HepG2 (cell line): ENCODE measurements around the genes RIC8B and WSCD2.

- RRBS, 2 experiments: no CpG with 5 or more reads among the region's 16 CpGs
CAGE:
- cytosol, long polyA minus RNA: no peak
- cytosol, long polyA plus RNA: no peak
- long polyA plus RNA: no peak
- nucleus, long polyA minus RNA: no peak
- nucleus, long polyA plus RNA: no peak
Observed at GRCh38 chr12:106246785-106247198, 1.0 kb downstream of the CKAP4 start.

GRCh38 chr12:106249147-106249493 lies 1.3 kb upstream of the CKAP4 start:
- RRBS, 2 experiments: no CpG with 5 or more reads among the region's 3 CpGs
CAGE:
- cytosol, long polyA minus RNA: no peak
- cytosol, long polyA plus RNA: no peak
- long polyA plus RNA: no peak
- nucleus, long polyA minus RNA: no peak
- nucleus, long polyA plus RNA: no peak

GRCh38 chr12:106303239-106303678 lies 726 bp downstream of the TCP11L2 start:
- RRBS, 2 experiments: 0 to 2% methylated on average over 4 to 6 of the region's 19 CpGs
CAGE:
- cytosol, long polyA minus RNA: no peak
- cytosol, long polyA plus RNA: no peak
- long polyA plus RNA: no peak
- nucleus, long polyA minus RNA: no peak
- nucleus, long polyA plus RNA: no peak

- RRBS, 2 experiments: 12 to 13% methylated on average over 27 to 33 of the region's 59 CpGs
CAGE:
- cytosol, long polyA minus RNA: no peak
- cytosol, long polyA plus RNA: no peak
- long polyA plus RNA: no peak
- nucleus, long polyA minus RNA: no peak
- nucleus, long polyA plus RNA: no peak
Observed at GRCh38 chr12:106585800-106586358, 3.1 kb downstream of the RFX4 start.

- RRBS, 2 experiments: no CpG with 5 or more reads among the region's 9 CpGs
CAGE:
- cytosol, long polyA minus RNA: no peak
- cytosol, long polyA plus RNA: no peak
- long polyA plus RNA: no peak
- nucleus, long polyA minus RNA: no peak
- nucleus, long polyA plus RNA: no peak
Observed at GRCh38 chr12:106757884-106758767, 16.4 kb upstream of the RIC8B start.

- RRBS, 2 experiments: no CpG with 5 or more reads among the region's 10 CpGs
CAGE:
- cytosol, long polyA minus RNA: no peak
- cytosol, long polyA plus RNA: no peak
- long polyA plus RNA: no peak
- nucleus, long polyA minus RNA: no peak
- nucleus, long polyA plus RNA: no peak
Observed at GRCh38 chr12:106766232-106766936, 8.1 kb upstream of the RIC8B start.

- RRBS, 2 experiments: 1 to 2% methylated on average over 16 to 17 of the region's 71 CpGs
CAGE:
- cytosol, long polyA minus RNA: start-site peak on the plus strand at chr12:106774350-106774381, 33 reads; start-site peak on the plus strand at chr12:106774662-106774685, 20 reads
- cytosol, long polyA plus RNA: no peak
- long polyA plus RNA: start-site peak on the plus strand at chr12:106774620-106774650, 64 and 34 reads in 2 replicates
- nucleus, long polyA minus RNA: no peak
- nucleus, long polyA plus RNA: start-site peak on the plus strand at chr12:106774279-106774363, 47 and 28 reads in 2 replicates; start-site peak on the plus strand at chr12:106774577-106774671, 191 and 335 reads in 2 replicates
Observed at GRCh38 chr12:106774197-106775180, at the start of gene RIC8B. RIC8B (plus strand) TSS chr12:106774682.

DNA sequence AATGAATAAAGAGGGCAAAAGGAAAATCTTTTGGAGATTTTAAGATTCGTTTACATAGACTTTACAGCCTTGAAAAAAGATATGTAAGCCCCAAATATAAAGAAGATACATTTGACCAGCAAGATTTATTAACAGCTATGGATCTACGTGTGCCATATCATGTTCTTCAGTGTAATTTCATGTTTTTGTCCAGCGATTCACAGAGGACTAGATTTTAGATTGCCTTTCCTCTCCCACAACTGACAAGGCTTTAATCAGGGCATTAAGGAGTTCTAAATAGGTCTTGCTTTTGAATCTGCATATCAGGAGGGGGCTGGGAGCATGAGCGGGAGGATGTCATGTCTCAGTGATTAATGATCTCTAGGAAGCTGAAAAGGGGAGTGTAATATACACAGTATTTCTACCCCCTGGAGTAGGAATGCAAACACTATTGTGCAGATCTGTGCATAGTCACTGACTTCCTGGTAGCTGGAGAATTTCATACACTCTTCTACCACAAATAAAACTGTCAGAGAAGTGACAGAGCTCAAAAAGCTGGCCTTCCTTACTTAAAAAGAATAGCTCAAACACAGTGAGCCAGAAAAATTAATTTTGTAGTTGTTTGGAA lies 65.6 kb downstream of the RIC8B start:
- RRBS, 2 experiments: no CpG with 5 or more reads among the region's 4 CpGs
CAGE:
- cytosol, long polyA minus RNA: no peak
- cytosol, long polyA plus RNA: no peak
- long polyA plus RNA: no peak
- nucleus, long polyA minus RNA: no peak
- nucleus, long polyA plus RNA: no peak

DNA sequence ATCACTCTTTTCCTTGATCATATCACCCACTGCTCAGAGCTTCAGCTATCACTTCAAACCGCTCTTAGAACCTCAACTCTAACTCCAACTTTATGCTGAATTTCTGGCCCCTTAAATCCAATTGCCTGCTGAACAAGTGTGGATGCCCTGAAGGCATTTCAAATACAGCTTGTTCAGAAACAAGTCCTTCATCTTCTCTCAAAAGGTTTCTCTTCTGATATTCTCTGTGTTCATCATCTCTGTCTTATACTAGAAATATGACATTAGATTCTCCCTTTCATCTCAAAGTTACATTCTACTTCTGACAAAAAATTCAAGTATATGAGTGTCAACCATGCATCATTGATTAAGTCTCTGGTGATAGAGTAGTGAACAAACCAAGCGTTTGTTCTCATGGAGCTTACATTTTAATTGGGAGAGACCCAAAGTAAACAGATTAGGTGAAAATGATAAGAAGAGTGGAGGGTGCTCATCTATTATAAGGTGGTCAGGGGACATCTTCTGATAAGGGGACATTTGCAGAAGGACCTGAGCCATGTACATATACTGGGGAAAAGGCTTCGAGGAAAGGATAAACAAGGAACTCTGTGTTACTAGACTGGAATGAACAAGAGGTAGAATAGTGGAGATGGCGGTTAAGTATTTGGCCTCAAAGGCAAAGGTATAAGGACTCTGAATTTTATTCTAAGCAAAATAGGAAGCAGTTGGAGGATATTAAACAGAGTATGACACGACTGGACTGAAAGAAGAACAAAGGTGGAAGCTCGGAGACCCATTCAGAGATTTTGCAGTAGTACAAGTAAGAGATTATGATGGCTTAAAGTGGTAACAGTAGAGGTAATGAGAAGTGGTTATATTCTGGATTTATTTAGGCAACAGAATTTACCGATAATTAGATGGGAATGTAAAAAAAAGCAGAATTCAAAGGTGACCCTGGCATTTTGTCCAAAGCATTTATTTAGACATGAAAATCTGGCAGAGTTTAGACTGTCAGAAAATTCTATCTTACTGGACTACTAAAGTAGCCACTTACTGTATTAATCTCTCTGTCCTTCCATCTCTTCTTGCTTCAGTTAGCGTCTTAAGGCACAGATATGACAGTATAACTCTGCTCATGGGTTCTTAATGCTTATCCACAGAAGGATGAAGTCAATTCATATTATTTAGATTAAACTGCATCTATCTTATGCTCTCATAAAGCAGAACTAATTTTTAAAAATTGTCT lies 7.3 kb downstream of the TMEM263 start:
- RRBS, 2 experiments: no CpG with 5 or more reads among the region's 8 CpGs
CAGE:
- cytosol, long polyA minus RNA: no peak
- cytosol, long polyA plus RNA: no peak
- long polyA plus RNA: no peak
- nucleus, long polyA minus RNA: no peak
- nucleus, long polyA plus RNA: no peak

GRCh38 chr12:107091992-107092669 lies 1.2 kb downstream of the CRY1 start:
- RRBS, 2 experiments: no CpG with 5 or more reads among the region's 6 CpGs
CAGE:
- cytosol, long polyA minus RNA: no peak
- cytosol, long polyA plus RNA: no peak
- long polyA plus RNA: no peak
- nucleus, long polyA minus RNA: no peak
- nucleus, long polyA plus RNA: no peak

CAGE:
- cytosol, long polyA minus RNA: no peak
- cytosol, long polyA plus RNA: no peak
- long polyA plus RNA: no peak
- nucleus, long polyA minus RNA: no peak
- nucleus, long polyA plus RNA: no peak
Observed at GRCh38 chr12:107329464-107329946, 11.3 kb downstream of the ABTB3 start.

DNA sequence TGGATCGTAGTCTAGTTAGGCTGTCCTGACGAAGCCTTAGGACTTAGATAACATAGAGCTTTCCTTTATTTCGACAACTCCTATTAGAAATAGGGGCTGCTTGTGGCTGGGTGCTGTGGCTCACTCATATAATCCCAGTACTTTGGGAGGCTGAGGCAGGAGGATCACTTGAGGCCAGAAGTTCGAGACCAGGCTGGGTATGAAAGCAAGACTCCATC lies 145.1 kb upstream of the PWP1 start:
- RRBS, 2 experiments: no CpG with 5 or more reads among the region's 4 CpGs
CAGE:
- cytosol, long polyA minus RNA: no peak
- cytosol, long polyA plus RNA: no peak
- long polyA plus RNA: no peak
- nucleus, long polyA minus RNA: no peak
- nucleus, long polyA plus RNA: no peak

DNA sequence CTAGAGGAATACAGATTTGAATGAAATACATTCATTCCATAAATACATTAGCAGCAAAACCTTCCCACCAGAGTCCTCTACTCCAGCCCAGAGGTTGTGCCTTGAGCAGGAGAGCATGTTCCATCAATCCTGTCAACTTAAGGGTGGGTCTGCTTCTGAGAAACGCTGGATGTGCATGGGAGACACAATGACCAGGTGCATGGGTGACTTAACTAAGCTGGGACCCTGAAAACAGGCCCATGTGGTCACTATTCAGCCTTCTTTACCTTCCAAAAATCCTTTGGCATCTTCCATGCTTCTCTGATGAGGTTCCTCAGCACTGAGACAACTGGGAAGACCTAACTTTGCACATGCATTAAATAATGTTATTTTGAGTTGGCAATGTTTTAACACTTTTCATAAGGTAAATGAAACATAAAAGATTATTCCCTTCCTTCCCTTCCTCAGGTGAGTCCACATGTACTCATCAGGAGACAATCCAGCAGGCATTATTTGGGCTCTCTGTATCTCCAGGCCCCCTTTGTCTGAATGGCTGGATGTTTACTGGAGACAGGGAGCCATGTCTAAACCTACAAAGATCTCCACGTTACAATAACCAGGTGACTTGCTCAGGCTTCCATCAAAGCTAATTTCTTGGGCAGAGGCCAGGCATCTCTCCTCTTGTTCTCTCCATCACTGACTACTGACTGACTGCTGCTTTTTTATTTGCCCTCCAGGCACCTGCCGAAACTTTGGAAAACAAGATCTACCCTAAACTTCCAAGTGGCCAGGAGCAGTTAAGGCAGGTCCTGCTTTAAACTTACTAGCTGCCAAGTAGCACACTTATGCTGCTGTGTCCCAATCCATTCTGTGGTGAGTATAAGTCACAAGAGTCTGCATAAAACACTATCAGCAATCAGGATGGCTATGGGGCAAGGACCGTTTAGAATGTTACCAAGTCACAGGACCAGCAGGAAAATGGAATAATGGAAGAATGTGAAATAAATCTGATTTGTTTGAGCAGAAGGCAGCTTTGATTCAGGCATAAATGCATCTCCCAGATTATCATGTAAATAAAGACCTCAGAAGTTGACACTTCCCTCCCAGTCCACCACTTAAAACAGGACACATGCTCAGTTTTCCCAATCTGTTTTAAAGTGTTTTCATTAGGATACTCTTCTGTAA lies 27.7 kb downstream of the PRDM4 start:
- RRBS, 2 experiments: no CpG with 5 or more reads among the region's 4 CpGs
CAGE:
- cytosol, long polyA minus RNA: no peak
- cytosol, long polyA plus RNA: no peak
- long polyA plus RNA: no peak
- nucleus, long polyA minus RNA: no peak
- nucleus, long polyA plus RNA: no peak

- RRBS, 2 experiments: 19 to 20% methylated on average over 31 of the region's 96 CpGs
CAGE:
- cytosol, long polyA minus RNA: no peak
- cytosol, long polyA plus RNA: no peak
- long polyA plus RNA: no peak
- nucleus, long polyA minus RNA: no peak
- nucleus, long polyA plus RNA: no peak
Observed at GRCh38 chr12:107843655-107844897, 69.6 kb downstream of the ASCL4 start.

DNA sequence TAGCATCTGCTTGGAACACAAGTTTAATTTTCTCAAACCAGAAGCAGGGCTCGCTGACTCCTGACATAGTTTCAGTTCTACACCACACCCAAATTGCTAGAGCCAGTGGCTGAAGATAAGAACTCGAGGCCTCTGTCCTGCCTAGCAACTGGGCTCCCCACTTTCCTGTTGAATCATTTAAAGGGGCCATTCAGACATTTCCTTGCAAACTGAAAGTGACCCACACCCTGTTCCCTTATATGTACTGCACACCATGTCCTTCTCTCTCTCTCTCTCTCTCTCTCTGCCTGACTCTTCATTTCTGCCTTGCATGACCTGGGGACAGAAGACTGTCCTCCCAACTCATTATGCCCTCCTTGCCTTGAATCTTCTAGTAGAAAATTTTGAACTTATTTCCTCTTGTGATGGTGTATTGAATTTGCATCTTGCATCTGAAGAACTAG lies 9.8 kb upstream of the WSCD2 start:
- RRBS, 2 experiments: no CpG with 5 or more reads among the region's 2 CpGs
CAGE:
- cytosol, long polyA minus RNA: no peak
- cytosol, long polyA plus RNA: no peak
- long polyA plus RNA: no peak
- nucleus, long polyA minus RNA: no peak
- nucleus, long polyA plus RNA: no peak

- RRBS, 2 experiments: 3% methylated on average over 27 to 38 of the region's 89 CpGs
CAGE:
- cytosol, long polyA minus RNA: no peak
- cytosol, long polyA plus RNA: no peak
- long polyA plus RNA: no peak
- nucleus, long polyA minus RNA: no peak
- nucleus, long polyA plus RNA: no peak
Observed at GRCh38 chr12:108128912-108129933, at the start of gene WSCD2. WSCD2 (plus strand) TSS chr12:108129288.

DNA sequence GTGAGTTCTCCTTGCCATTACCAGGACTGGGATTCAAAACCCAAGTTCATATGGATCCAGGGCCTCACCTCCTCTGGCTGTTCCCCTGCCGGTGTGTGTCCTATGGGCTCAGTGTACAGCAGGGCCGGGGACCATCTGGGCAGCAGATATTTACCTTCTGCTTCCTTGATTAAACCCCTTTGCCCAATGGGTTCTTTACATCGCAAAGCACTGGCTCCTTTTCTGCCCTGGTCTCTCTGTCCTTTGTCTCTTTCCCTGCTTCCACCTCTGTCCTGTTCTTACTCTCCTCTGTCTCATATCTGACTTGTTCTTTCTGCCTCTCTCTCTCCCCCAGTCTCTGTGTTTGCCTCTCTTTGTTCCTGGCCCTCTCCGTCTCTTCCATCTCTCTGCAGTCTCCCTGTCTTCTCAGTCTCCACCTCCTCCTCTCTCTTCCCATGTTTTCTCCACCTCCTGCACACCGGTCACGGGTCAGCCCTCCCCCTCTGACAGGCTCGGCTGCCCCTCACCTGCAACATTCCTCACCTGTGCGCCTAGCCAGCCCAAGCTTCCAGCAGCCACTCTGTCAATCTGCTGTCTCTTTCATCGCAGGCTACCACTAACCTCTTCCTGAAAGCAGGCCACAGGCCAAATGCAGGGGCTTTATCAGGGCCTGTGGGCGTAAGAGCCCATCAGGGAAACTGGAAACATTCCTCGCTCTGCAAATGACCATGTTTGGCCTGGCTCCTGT lies 34.7 kb downstream of the CMKLR1 start:
- RRBS, 2 experiments: 0 to 25% methylated on average over 1 of the region's 11 CpGs
CAGE:
- cytosol, long polyA minus RNA: no peak
- cytosol, long polyA plus RNA: no peak
- long polyA plus RNA: no peak
- nucleus, long polyA minus RNA: no peak
- nucleus, long polyA plus RNA: no peak

DNA sequence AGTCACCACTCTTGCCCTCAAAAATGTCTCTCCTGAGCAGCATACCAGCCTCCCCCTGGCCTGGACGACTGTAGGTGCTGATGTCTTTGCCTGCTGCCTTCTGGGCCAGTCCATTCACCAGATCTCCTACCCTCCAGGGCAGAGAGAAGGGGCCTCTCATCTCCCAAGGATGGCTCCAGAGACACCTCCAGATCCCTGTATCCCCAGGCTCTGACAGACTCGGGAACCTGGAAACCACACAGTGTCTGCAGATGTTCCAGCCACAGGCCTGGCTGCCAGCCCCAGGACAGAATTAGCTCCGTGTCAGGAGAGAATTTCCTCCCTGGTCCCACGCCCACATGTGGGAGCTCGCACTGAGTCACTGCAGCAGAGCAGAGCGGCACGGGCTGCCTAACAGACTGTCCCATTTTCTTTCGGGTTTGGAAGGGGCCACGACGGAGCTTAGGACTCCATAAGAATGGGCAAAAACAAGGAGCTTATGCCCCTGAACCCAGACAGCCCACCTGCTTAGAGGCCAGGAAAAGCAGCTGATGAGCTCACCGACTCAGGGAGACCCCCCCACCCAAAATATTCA lies 33.6 kb downstream of the CMKLR1 start:
- RRBS, 2 experiments: no CpG with 5 or more reads among the region's 11 CpGs
CAGE:
- cytosol, long polyA minus RNA: no peak
- cytosol, long polyA plus RNA: no peak
- long polyA plus RNA: no peak
- nucleus, long polyA minus RNA: no peak
- nucleus, long polyA plus RNA: no peak

GRCh38 chr12:108522721-108523250 lies 7.7 kb downstream of the FICD start:
- RRBS, 2 experiments: no CpG with 5 or more reads among the region's 4 CpGs
CAGE:
- cytosol, long polyA minus RNA: no peak
- cytosol, long polyA plus RNA: no peak
- long polyA plus RNA: no peak
- nucleus, long polyA minus RNA: no peak
- nucleus, long polyA plus RNA: no peak

DNA sequence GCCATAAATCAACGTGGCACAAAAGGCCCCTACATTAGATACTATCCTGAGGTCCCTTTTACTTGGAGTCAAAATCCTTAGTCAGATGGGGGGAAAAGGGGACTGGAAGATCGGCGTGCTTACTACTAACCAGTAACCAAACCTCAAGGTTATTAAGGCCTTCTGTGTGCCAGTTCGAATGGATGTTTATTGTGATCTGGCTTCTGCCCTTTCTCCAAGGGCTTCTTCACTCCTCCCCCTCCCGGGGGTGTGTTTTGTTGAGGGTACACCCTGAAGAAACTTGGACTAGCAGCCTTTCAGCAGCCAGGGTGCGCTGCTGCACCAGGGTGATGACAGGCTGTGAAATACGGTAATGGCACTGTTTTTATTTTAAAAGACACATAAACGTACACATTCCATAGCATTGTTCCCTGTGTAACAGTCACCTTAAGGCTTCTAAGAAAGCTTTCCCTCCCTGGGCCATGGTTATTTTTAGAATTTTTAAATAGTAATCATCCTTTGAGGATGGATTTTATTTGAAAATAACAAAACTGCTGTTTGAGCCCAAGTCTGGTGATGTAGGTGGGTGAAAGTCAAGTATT lies 1.1 kb downstream of the ISCU start:
- RRBS, 2 experiments: no CpG with 5 or more reads among the region's 8 CpGs
CAGE:
- cytosol, long polyA minus RNA: no peak
- cytosol, long polyA plus RNA: no peak
- long polyA plus RNA: no peak
- nucleus, long polyA minus RNA: no peak
- nucleus, long polyA plus RNA: no peak